Monocyte (primary cell): ENCODE measurements around a stretch of chr7.

- PRO-cap, 2 experiments: no peak in any of the 2 experiments
These were observed 121.0 kb upstream of the TBX20 start for GRCh38 chr7:35374992-35375238.

- PRO-cap, 2 experiments: no peak in any of the 2 experiments
These were observed 147.5 kb upstream of the TBX20 start for GRCh38 chr7:35401425-35401853.

GRCh38 chr7:35648358-35648901 is 46.5 kb downstream of the HERPUD2 start:
- PRO-cap, 2 experiments: no peak in any of the 2 experiments

GRCh38 chr7:35694147-35694705 is 709 bp downstream of the HERPUD2 start:
- PRO-cap, 2 experiments: peak in 2 of 2 experiments; most common plus-strand start chr7:35694502 (in 2); most common minus-strand start chr7:35694324 (in 1)

- PRO-cap, 2 experiments: no peak in any of the 2 experiments
These were observed 33.7 kb upstream of the HERPUD2 start for GRCh38 chr7:35728689-35729004.

- PRO-cap, 2 experiments: no peak in any of the 2 experiments
These were observed 171.5 kb upstream of the EEPD1 start for GRCh38 chr7:35981600-35981890.

GRCh38 chr7:36084393-36084974 is 68.6 kb upstream of the EEPD1 start:
- PRO-cap, 2 experiments: no peak in any of the 2 experiments

GRCh38 chr7:36181522-36181917 is 28.5 kb downstream of the EEPD1 start:
- PRO-cap, 2 experiments: peak in 1 of 2 experiments; most common plus-strand start chr7:36181856 (in 1)

DNA sequence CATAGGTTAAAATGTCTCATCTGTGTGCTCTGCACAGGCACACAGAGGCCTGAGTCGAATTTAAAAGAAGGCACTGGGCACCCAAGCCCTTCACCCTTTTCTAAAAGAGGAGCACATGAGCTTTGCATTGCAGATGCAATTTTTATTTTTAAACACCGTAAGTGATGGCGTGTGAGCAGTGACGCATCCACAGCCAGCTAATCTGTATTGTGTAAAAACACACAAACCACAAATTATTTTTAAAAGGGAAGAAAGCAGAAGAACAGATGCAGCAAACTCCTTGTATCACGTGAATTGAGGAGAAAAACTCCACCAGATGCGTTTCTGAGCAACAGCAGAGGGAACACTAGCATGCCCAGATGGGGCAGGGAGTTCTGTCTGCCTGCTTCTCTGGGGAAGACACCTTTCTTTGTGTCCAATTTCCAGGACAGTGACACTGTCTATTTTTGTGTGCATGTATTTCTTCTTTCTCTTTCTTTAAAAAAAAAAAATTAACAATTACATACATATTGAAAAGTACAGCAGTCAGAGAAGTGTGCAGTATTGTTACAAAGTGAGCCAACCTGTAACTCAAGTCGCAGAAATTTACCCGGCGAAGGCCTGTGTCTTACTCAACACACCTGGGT is 39.1 kb downstream of the EEPD1 start:
- PRO-cap, 2 experiments: peak in 2 of 2 experiments; most common plus-strand start position 370 of the sequence (in 2); most common minus-strand start position 102 of the sequence (in 2)

DNA sequence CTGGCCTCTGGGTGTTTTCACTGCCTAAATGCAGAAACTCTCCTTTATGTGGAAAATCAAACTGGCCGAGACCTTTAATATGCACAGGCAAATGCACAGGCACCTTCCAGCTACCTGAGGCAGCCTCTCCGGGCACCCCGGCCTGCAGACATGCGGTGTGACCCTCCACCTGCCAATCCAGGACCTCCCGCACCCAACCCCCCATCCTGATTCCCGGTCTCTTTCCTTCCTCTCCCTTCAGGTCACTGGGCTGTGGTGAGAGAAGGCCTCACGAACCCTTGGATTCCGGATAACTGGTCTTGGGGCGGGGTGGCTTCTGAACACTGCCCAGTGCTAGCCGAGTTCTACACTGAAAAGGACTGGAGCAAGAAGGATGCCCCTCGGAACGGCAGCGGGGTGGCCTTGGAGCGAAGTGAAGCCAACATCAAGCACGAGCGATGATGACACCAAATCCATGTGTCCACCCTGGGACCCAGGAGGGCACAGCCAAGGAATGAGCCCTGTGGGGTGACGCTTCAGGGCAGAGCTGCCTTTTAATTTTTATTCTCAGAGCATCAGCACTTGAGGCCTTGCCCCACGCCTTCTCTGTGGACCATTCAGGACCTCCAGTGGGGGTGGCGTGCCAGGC is 68.2 kb downstream of the MATCAP2 start:
- PRO-cap, 2 experiments: no peak in any of the 2 experiments

- PRO-cap, 2 experiments: no peak in any of the 2 experiments
These were observed 820 bp upstream of the ANLN start for GRCh38 chr7:36388901-36389182.

GRCh38 chr7:36460768-36461314 is 71.2 kb downstream of the ANLN start:
- PRO-cap, 2 experiments: no peak in any of the 2 experiments

- PRO-cap, 2 experiments: no peak in any of the 2 experiments
These were observed 62.9 kb downstream of the AOAH start for GRCh38 chr7:36661199-36661933.

GRCh38 chr7:36971970-36972613 is 247.8 kb upstream of the AOAH start:
- PRO-cap, 2 experiments: no peak in any of the 2 experiments

DNA sequence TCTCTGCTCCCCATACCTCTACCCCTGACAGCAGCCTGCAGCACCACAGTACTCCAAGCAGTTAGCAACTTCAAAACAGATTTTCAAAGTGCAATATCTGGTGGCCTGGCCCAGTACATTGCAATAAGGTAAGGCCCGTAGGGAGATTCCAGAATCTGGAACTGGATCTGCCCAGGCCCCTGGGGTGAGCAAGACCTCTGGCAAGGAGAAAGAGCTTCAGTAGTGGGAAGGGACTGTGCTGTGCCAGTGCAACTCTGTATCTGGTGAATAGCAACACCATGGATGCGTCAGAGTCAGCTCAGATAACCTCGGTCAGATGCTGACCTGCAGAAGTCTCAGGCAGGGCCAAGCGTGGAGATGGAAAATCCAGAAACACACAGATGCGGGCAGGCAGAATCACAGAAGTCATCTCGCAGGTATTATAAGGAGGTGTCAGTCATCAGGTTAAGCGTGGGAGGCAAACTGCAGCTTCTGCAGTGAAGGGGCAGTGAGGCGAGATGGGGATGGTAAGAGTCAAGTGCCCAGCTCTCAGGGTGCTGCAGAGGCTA is 30.2 kb downstream of the ELMO1 start:
- PRO-cap, 2 experiments: no peak in any of the 2 experiments

- PRO-cap, 2 experiments: peak in 2 of 2 experiments; most common plus-strand start chr7:37446564 (in 2)
These were observed 2.4 kb downstream of the ELMO1 start for GRCh38 chr7:37446271-37446743.

DNA sequence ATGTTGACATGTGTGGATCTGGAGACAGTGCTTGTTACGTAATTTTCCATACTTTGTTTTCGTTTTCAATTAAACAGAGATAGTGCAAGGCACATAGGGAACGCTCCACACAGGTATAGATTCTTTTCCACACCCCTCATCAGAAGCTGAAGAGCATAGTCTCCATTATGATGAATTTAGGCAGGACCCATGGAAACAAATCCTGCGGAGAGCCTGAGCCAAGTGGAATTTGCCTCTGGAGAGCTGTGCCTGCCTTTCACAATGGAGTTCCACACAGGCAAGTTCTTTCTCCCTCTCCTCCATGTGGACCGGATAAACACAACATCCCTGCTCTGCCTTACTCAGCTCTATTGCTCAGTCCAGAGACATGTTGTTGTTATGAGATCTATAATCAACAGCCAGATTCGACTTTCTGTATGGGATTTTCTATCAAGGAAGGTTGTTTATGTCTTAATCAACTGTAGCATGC is 59.4 kb upstream of the ELMO1 start:
- PRO-cap, 2 experiments: no peak in any of the 2 experiments

DNA sequence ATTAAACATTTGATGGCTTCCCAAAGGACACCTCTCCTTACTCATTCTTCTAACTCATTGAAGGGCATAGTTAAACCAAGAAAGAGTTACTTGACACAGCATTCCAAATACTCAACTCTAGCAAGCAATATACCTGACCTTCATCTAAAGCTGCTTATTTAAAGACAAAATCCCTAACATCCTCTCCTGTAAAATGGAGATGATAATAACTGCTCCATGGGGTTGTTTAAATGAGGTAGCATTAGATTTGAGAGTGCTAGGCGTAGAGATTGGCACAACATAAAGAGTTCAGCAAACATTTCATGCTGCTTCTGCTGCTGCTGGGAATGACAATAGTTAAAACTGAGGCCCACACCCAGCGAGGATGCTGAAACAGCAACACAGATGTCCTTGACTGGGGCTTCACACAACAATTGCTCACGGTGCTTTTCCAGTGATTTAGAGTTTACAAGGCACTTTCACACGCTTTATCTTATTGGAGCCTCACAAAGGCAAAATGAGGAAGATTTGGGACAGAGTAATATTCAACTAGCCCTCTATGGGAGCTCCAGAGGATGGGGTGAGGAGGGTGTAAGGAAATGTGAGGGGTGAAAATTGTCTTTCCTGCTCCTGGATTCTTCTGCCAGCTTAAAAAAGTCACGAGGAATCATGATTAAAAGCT is 65.4 kb upstream of the ELMO1 start:
- PRO-cap, 2 experiments: no peak in any of the 2 experiments

DNA sequence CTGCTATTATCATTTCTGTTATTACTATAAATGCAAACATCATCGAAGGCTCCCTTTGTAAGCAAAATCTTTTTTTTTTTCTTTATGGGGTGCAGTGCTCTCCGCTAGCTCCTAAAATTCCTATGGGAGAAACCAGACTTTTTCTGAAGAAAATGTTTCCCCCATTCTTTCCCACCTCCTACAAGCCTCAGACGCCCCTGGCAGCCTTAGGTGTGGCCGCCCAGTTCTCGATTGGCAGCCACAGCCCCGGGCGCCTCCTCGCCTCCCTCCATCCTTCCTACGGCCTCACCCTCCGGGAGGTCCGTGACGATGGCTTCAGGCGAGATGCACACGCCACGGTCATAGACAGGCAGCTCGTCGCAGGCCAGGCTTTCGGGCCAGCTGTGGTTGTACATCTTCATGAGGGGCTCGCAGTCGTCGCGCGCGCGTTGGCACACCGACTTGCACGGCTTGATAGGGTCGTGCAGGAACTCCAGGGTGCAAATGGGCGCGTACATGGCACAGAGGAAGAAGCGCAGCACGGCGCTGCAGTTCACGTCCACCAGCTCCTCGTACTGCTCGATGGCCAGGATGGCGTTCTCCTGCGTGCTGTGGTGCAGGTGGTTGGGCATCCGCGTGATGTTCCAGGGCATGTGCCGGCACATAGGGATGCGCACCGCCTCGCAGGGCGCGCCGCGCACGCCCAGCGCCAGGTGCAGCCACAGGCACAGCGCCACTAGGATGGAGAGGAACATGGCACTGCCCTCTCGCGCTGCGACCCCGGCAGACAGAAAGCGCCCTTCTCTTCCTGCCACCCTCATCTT is 612 bp downstream of the SFRP4 start:
- PRO-cap, 2 experiments: no peak in any of the 2 experiments

GRCh38 chr7:38273115-38273717 is 95.2 kb downstream of the STARD3NL start:
- PRO-cap, 2 experiments: no peak in any of the 2 experiments